ENCODE measurements around a stretch of chr2.

DNA sequence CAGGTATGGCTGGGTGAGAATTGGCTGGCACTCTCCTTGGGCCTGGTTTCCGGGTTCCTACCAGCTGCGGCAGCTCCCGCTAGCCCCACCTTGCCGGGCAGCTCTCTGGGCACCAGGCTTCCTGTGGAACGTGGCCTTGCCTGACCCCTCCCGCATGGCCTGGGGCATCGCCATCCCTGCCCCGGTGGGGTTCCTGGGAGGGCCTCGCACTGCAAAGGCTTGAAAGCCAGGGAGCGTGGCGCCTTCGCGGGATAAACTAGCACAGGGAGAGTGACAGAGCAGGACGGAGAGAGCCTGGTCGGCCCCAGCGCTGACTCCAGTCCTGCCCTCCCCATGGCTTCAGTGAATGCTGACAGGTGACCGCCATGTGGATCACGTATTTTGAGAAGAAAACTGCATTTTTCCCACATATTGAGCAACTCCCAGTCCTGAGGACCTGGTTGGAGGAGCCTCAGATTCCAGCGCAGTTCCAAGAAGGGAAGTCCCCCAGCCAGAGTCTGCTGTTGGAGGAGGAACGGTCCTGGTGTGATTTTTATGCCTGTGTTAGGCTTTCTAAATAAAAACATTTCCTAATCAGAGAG, 32.2 kb upstream of the COL6A3 start:
- PRO-cap = no peak

- PRO-cap = bidirectional peak, plus-strand start at chr2:237474306, minus-strand start at chr2:237474145
Observed at GRCh38 chr2:237473902-237474592, 13.0 kb upstream of the MLPH start.

- PRO-cap = unidirectional peak, plus-strand start at chr2:237486410; unidirectional peak, minus-strand start at chr2:237486616
Observed at GRCh38 chr2:237486186-237486702, 807 bp upstream of the MLPH start.

DNA sequence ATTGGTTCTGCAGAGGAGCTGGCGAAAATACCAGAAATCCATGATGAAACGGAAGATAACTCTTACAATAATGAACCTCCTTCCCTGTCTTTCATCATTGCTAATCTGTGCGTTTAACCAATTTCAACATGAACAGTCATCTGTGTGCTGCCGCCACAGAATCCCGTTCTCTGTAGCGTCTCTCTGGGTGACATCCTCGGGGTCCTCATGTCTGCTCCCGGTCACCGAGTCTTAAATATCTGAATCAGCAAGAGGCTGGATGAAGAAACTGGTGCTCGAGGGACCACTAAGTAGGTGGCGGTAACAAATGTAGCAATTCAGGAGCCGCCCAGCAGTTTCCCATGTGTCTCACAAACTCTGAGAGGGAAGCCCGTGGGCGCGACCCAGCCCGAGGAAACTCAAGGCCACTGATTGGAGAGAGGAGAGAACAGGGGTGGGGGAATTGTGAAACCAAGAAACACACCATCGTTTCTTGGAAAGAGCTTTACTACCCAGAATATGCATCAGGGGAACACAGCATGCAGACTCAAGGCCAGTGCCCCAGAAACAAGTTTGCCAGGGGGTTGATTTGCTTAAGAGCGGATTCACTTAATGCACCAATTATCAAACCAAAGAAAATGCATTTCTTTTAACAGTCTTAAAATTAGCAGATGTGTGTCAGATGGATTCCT, 10.7 kb downstream of the MLPH start:
- PRO-cap = bidirectional peak, plus-strand start at position 494 of the sequence, minus-strand start at position 359 of the sequence

- PRO-cap = no peak
Observed at GRCh38 chr2:237513174-237514268, 26.5 kb downstream of the MLPH start.

GRCh38 chr2:237517500-237518150, 30.6 kb downstream of the MLPH start:
- PRO-cap = no peak

DNA sequence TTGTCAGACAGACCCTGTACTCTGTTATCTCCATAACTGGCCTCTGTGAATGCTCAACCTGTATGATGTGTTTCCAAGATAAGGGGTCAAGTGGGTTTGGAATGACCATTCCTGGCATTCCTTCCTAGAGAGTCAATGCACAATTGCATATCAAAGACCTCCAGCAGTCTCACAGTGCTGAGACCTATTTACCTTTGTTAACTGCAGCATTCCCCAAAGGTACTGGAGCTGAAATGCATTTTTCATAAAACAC, 13.2 kb upstream of the LRRFIP1 start:
- PRO-cap = no peak

DNA sequence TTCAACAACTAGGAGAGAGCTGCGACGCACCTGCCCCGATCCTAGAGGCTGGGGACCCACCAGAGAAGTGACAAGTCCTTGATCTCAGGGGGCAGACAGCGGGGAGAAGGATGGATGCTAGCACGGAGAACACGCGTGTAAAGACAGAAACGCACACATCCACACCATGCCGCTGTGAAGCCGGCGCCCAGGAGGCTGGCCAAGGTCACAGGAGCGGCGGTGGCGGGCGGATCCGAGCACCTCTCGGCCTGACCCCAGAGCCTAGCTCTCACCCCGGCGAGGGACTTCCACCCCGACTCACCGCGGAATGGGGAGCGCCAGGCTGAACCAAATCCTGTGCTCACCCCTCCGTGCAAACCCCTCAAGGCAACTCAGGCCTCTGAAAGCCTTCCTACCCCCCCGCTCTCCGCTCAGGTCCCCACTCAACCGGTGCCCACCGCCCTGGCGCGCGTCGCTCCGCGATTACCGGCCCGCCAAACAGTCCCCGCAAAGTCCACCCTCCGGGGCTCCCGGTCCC, 533 bp upstream of the LRRFIP1 start:
- PRO-cap = no peak

DNA sequence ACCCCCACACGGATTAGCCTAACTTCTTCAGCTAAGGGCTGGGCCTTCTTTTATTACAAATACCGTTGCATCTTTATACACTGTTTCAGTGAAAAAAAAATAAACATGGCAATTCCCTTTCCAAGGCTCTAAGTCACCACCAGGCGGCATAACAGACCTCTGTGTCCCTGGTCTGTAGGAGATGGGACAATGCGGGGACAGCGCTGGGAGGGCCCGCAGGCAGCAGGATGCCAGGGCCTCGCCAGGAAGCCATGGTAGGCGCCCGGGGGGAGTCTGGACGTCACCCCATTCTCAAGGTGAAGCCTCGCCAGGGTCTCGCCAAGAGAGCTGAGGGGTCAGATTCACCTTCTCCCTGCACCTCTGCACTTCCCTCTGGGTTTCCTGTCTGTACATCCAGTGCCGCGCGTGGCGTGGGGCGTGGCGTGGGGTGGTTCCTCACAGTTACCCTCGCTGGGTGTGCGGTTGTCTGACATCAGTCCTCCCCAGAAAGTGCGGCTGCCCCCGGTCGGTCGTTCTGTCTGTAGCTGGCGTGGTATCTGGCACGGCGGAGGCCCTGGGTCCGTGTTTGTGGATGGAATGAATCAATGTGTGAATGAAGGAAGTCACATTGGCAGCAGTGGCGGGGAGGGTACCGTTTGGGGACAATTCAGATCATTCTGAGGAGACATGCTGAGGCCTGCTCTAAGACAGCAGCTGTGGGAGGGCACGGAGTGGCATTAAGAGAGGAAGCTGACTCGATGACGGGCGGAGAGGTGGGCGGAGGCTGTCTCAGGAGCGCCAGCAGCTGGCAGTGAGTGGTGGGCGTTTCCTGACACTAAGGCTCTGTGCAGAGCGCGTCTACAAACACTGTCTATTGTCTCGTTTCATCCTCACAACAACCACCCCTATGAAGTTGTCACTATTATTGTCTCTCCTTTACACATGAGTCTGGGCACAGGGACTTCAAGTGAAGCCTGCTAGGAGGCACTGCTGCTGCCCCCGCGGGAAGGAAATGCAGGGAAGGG, 46.0 kb downstream of the LRRFIP1 start:
- PRO-cap = bidirectional peak, plus-strand start at position 475 of the sequence, minus-strand start at position 364 of the sequence; bidirectional peak, plus-strand start at position 853 of the sequence, minus-strand start at position 658 of the sequence

GRCh38 chr2:237682895-237683577, 55.6 kb downstream of the LRRFIP1 start:
- PRO-cap = bidirectional peak, plus-strand start at chr2:237683404, minus-strand start at chr2:237683238

- PRO-cap = bidirectional peak, plus-strand start at chr2:237691291, minus-strand start at chr2:237691133; bidirectional peak, plus-strand start at chr2:237692337, minus-strand start at chr2:237691824
Observed at GRCh38 chr2:237690853-237691987, 63.8 kb downstream of the LRRFIP1 start.

- PRO-cap = bidirectional peak, plus-strand start at chr2:237692337, minus-strand start at chr2:237691824; bidirectional peak, plus-strand start at chr2:237692486, minus-strand start at chr2:237692499
Observed at GRCh38 chr2:237691989-237692658, 64.7 kb downstream of the LRRFIP1 start.

- PRO-cap = no peak
Observed at GRCh38 chr2:237721532-237722133, 76.9 kb upstream of the RBM44 start.

- PRO-cap = unidirectional peak, plus-strand start at chr2:237731910
Observed at GRCh38 chr2:237731679-237731968, 67.0 kb upstream of the RBM44 start.

- PRO-cap = no peak
Observed at GRCh38 chr2:237736069-237737223, 62.1 kb upstream of the RBM44 start.

GRCh38 chr2:237741946-237742465, 56.6 kb upstream of the RBM44 start:
- PRO-cap = no peak

- PRO-cap = no peak
Observed at GRCh38 chr2:237743571-237744755, 54.6 kb upstream of the RBM44 start.

- PRO-cap = no peak
Observed at GRCh38 chr2:237861935-237862609, 2.6 kb downstream of the RAMP1 start.

GRCh38 chr2:237922422-237923312, 44.1 kb upstream of the UBE2F start:
- PRO-cap = no peak

DNA sequence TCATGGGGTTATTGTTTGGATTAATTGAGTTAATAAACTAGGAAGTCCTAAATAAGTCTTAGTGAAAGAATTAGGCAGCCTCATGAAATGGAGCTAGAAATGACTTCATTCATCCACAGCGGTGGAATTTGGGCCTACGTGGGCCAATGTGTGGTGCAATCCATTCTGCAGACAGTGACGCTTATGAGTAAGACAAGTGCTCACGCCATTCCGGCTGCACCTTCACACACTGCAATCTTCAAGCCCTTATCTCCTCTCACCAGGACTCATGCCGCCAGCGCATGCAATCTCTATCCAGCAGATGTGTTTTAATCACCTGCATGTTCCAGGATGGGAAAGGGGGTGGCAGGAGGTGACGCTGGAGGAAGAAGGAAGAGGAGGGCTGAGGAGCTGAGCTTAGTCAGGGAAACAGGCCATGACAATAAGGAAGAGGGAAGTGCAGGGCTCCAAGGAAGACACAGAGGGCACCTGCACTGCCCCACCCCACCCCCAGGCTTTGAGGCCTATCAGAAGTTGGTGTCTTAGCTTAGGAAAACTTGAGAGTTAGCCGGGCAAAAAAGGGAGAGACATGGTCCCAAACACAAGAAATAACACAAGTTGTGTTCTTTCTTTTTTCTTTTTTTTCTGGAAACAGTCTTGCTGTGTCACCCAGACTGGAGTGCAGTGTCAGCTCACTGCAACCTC, 1.8 kb upstream of the UBE2F start:
- PRO-cap = no peak

All from sciatic nerve (tissue), 1 donor.